ENCODE measurements around the gene DPP3.

DNA sequence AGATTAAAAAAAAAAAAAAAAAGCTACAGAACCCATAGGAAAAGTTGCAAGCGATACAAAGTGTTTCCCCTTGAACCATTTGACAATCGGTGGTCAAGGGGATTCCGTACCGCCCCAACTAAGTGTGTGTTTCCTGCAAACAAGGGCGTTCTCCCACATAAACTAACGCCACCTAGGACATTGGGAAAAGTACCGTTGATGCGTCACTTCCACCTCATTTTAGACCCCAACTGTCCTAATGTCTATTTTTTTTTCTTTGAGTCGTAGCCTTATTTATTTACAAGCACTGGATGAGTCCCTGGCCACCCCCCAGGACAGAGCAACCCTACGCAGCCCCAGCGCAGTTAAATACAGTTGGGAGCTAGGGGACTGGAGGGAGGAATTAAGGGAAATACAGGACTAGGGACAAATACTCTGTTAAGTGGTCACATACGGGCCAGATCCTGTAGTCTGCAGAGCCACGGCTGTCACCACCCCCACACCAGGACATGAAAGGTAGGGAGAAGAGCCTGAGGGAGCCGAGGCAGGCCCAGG lies 19.0 kb downstream of the EIF1AD start:
- RRBS = no CpG with 5 or more reads among the region's 14 CpGs

- RRBS = no CpG with 5 or more reads among the region's 6 CpGs
Measured at GRCh38 chr11:65988809-65989393, 13.1 kb downstream of the EIF1AD start.

GRCh38 chr11:66020877-66021514 lies 5.3 kb downstream of the CATSPER1 start:
- RRBS = no CpG with 5 or more reads among the region's 18 CpGs

GRCh38 chr11:66044728-66045598 lies 4.0 kb downstream of the GAL3ST3 start:
- RRBS = 13% methylated on average over 3 of the region's 17 CpGs

GRCh38 chr11:66063220-66063946 lies 6.7 kb upstream of the PACS1 start:
- RRBS = no CpG with 5 or more reads among the region's 3 CpGs

DNA sequence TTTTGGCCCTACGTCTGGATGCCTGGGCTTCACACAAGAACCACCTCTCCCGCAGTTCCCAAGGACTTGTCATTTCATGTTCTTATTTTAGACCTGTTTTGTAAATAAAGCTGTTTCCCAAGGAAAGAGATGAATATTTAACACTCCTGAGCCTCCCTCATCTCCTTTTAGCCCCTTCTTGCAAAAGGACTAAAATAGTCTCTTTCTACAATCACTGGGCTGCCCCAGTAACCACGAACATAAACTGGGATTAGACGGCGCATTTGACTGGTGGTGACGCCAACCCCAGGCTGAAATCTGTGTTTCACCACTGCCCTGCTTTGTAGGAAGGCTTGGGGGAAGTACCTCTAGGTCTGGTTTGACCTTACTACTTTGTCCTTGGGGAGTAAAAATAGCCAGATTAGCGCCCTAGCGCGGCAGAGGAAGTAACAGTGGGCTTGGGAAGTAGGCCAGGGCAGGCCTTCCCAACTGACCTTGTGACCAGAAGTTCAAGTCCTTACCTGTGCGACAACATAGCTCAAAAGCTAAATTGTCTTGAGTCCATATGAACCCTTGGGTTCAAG lies 1.2 kb upstream of the PACS1 start:
- RRBS = no CpG with 5 or more reads among the region's 10 CpGs

DNA sequence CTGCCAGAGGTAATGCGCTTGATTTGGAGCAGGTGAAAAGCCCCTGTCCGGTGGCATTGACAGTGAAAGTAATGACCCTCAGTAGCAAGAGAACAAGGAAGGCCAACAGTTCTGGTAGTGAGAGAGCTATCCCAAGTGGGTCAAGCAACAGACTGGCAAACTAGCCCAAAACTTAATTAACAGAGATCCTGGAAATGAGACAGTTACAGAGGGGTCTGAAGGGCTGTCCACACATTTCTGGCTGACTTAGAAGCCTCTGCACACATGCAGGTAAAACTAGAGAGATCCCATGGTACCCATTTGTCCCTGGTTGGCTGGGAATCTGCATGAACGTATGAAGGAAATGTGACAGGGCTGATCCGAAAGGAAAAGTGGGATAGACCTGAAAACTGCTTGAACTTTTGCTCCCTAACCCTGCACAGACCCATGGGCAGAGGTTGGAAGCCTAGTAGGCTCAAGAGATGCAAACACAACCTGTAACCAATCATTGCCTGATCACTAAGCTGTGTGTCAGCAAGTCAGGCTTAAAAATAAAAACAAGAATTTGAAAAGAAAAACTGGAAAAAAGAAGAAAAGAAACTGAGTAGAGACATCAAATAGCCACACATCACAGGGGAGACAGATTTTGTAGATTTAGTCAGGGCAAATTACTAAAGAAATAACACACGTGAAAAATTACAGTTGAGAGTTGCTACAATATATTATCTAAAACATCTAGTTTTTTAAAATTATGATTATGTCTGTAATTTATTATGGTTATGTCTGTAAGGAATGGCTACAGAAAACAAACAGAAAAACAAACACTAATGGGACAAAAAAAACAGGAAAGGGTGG lies 75.5 kb downstream of the PACS1 start:
- RRBS = no CpG with 5 or more reads among the region's 5 CpGs

DNA sequence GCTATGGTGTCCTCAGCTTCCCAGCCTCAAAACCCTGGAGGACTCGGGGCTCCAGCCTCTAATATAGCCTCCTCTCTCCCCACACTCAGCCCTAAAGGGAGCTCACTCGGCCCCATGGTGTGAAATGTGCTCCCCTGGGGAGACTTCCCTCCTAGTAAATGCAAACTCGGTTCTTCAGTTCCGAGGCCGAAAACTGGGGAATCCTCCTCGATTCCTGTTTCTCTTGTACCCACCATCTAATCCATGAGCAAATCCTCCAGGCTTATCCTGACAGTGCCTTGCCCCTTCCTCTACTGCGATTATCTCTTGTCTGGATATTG lies 10.6 kb upstream of the KLC2 start:
- RRBS = no CpG with 5 or more reads among the region's 7 CpGs

GRCh38 chr11:66259001-66259618 lies 1.6 kb downstream of the KLC2 start:
- RRBS = no CpG with 5 or more reads among the region's 5 CpGs

- RRBS = 2% methylated on average over 15 of the region's 29 CpGs
Measured at GRCh38 chr11:66269074-66269948, 872 bp downstream of the RAB1B start.

- RRBS = no CpG with 5 or more reads among the region's 66 CpGs
Measured at GRCh38 chr11:66311827-66312752, 4.8 kb downstream of the CD248 start.

DNA sequence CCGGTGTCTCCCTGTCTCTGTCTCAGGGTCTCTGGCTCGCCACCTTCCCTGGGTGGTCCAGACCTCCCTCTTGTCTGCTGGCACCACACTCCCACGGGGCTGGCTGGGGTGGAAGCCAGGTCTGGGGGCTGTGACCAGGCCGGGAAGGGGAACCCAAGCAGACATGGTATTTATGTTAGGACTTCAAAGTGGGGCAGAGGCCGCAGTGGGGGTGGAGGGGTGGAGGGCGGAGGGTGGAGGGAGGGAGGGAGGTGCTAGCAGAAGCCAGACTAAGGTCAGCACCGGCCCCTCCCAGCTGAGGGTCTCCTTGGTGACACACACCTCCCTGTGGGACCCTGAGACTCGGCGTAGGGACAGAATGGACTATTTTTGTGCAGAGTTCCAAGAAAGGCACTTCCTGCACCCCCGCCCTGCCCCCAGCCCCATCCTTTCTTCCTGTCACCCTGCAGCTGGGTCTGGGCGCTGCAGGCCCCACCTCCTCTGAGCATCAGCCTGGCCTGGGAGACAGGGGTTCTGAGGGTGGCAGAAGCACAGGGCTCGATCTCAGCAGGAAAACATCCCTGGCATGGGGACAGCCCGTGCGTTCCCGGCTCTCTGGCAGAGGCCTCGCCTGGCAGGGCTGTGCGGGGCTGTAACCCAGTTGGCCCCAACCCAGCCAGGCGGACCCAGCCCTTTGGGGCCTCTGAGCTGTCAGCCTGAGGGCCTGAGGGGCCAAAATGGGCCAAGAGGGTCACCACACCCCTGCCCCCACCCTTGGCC lies 9.5 kb upstream of the CD248 start:
- RRBS = no CpG with 5 or more reads among the region's 18 CpGs

GRCh38 chr11:66327132-66327441 lies 9.1 kb downstream of the RIN1 start:
- RRBS = no CpG with 5 or more reads among the region's 2 CpGs

DNA sequence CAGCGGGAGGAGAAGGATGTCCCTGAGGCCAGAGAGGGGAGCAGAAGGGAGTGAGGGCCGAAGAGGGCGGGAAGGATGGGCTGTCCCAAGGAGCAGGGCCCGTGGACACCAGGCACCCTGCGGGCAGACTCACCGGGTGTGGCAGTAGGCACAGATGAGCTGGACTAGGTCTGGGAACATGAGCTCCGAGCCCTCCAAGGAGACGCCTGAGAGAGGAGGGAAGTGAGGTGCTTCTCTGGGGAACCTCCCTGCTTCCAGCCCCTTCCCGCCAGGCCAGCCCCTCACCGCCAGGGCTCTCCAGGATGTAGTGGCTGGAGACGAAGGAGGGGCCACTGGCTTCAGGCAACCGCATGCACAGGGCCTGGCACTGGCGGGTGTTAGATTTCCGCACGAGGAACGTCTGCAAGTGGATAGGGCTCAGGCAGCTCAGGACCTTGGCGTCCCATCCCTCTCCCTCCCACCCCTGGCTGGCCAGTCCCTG lies 717 bp downstream of the RIN1 start:
- RRBS = no CpG with 5 or more reads among the region's 17 CpGs

DNA sequence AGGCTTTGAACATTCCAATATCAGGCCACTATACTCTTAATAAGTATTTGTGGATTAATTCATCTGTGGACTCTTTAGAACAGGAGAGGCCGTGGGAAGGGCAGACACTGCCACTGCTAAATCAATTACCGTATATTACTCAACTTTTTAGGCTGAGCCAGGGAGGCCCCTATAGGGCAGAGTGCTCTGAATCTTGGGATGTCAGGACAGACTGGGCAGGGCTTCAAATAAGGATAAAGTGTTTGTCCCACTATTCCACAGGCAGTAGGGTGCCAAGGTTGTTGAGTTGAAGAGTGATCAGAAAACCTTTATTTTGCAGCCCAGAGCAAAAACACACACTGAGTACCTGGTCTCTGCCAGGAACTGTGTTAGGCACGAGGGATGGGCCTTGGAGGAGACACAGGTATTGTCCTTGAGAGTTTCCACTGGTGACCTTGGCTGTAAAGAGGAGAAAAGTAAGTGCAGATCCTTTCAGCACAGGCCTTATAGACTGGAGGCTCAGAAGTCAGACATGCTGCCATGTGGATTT lies 1.7 kb upstream of the B4GAT1 start:
- RRBS = no CpG with 5 or more reads among the region's 3 CpGs

- RRBS = no CpG with 5 or more reads among the region's 6 CpGs
Measured at GRCh38 chr11:66393252-66393686, 21.7 kb upstream of the SLC29A2 start.

GRCh38 chr11:66469905-66470495 lies 3.3 kb downstream of the PELI3 start:
- RRBS = no CpG with 5 or more reads among the region's 3 CpGs

- RRBS = 2% methylated on average over 10 of the region's 39 CpGs
Measured at GRCh38 chr11:66480155-66480512, at the start of gene DPP3. TSS of gene DPP3 (plus strand) at chr11:66480434.

GRCh38 chr11:66539209-66539686 lies 6.6 kb downstream of the ZDHHC24 start:
- RRBS = no CpG with 5 or more reads among the region's 7 CpGs

DNA sequence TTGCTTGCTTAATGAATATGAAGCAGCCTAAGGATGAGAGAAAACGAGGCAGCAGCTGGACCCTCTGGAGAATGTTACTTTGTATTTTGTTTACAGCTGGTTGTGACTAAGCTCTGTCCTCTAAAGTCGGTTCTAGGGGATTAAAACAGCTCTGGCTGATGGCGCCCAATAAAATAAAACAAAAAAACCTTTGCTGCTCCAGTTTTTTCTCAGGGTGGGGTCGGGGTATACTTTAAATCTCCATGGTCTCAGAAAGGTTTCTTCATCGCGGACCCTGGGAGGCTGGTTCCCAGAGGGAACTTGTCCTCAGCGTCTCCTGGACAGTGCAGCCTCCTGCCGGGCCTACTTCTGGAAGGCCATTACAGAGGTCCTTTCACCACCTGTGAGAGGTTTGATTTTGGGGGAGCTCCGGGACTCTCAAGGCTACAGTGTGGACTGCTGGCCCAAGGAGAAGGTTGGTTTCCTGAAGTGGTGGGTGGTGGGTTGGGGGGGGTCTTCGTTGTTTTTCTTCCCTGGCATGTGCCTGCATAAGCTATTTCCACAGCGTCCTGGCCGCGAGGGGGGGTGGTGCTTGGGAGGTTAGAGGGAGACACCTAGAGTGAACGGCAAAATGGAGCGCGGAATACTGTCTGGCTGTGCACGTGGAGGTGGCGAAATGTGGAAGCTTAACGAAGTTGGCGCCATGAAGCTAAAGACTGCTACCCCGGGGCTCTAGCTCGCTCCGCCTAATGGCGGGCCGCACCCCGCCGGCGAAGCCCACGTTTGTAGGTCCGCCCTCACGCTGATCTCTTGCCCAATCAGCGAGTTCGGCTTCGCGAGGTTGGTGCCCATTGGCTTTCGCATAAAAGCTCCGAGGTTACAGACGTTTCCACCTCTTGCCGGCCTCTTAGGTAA lies 587 bp upstream of the RBM4 start:
- RRBS = 6% methylated on average over 10 of the region's 39 CpGs